Progenitor cell of endocrine pancreas (in vitro differentiated cells): ENCODE results near the genes FRA10AC1 and TBC1D12.

DNA sequence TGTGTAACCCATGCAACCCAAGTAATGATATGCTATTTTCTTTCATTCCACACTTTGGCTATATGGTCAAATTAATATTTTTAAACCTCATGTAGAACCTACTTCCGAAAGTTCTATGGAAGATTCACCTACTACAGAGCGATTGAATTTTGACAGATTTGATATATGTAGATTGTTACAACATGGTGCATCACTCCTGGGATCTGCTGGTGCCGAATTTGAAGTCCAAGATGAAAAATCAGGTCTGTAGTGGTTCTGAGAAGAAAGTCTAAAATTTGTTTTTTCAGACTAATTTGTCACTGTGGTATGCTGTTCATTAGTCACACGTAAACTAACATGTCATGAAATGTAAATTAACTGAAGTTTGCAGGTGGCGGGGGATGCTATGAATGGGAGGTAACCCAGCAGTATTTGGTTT lies 18.8 kb downstream of the BTAF1 start:
- PRO-cap: no peak

GRCh38 chr10:92927864-92928683 lies 79.8 kb downstream of the EXOC6 start:
- PRO-cap: no peak

GRCh38 chr10:93220628-93221154 lies 147.0 kb downstream of the CYP26A1 start:
- PRO-cap: no peak

- PRO-cap: no peak
Observed at GRCh38 chr10:93393160-93393801, 88.9 kb downstream of the MYOF start.

- PRO-cap: no peak
Observed at GRCh38 chr10:93567867-93568342, 1.4 kb downstream of the FFAR4 start.

- PRO-cap: no peak
Observed at GRCh38 chr10:93578893-93579275, 12.4 kb downstream of the FFAR4 start.

- PRO-cap: no peak
Observed at GRCh38 chr10:93595462-93596400, 5.3 kb downstream of the RBP4 start.

DNA sequence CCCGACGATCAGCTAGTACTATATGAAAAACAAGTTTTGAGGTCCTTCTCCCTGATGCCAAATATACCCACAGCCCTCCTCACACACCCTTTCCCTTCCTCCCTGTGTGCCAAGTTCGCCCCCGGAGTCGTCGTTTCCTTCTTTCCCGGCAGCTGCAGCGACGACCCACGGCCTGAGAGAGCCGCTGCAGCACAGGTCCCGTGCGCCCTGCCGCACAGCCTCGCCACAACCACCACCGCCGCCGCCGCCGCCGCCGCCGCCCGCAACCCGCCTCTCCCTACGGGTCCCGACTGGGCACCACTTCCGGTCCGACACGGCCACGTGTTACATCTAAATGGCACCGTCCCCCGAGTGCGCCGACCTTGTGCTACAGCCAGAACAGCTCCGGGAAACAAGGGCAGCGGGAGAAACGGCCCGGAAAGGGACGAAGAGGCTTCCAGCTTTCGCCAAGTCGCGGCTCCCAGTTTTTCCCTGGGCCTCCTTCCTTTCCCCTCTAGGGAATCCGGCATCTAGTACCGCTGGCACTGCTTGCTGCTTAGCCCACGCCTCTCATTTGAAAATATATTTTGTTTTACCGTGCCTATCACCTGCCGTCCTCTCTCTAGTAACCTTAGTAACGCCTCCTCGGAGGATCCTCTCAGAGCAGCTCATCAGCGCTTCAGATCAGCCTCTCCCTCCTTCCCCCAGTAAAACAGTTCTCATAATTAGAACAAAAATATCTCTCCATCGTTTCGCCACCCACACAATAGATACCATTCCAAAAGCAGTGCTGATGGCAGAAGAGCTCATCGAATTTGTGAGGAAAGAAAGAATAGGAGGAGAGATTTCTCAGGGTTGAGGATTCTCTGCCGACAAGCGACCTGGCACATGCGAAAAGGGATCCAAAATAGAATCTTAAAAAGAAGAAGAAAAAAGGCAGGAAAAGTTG lies at the start of gene FRA10AC1:
TSS of gene FRA10AC1 (minus strand) at position 305 of the 928 bp plus-strand sequence.
- PRO-cap: bidirectional peak, plus-strand start at position 463 of the sequence, minus-strand start at position 249 of the sequence; unidirectional peak, minus-strand start at position 688 of the sequence

GRCh38 chr10:93751813-93752297 lies 5.9 kb upstream of the LGI1 start:
- PRO-cap: no peak

GRCh38 chr10:93845766-93846171 lies 48.0 kb upstream of the SLC35G1 start:
- PRO-cap: no peak

- PRO-cap: no peak
Observed at GRCh38 chr10:93907430-93908017, 13.7 kb downstream of the SLC35G1 start.

- PRO-cap: bidirectional peak, plus-strand start at chr10:94007459, minus-strand start at chr10:94007319
Observed at GRCh38 chr10:94006575-94007635, 13.2 kb downstream of the PLCE1 start.

DNA sequence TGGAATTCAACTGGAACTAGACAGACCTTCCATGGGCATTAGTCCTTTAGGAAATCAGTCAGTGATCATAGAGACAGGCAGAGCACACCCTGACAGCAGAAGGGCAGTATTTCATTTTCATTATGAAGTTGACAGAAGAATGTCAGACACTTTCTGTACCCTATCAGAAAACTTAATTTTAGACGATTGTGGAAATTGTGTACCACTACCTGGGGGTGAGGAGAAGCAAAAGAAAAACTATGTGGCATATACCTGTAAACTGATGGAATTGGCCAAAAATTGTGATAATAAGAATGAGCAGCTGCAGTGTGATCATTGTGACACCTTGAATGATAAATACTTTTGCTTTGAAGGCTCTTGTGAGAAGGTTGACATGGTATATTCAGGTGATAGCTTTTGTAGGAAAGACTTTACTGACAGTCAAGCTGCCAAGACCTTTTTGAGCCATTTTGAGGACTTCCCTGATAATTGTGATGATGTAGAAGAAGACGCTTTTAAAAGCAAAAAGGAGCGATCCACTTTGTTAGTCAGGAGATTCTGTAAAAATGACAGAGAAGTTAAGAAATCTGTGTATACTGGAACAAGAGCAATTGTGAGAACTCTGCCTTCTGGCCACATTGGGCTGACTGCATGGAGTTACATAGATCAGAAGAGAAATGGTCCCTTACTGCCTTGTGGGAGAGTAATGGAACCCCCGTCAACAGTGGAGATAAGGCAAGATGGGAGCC lies 37.9 kb downstream of the PLCE1 start:
- PRO-cap: no peak

GRCh38 chr10:94088631-94089384 lies 95.1 kb downstream of the PLCE1 start:
- PRO-cap: no peak

DNA sequence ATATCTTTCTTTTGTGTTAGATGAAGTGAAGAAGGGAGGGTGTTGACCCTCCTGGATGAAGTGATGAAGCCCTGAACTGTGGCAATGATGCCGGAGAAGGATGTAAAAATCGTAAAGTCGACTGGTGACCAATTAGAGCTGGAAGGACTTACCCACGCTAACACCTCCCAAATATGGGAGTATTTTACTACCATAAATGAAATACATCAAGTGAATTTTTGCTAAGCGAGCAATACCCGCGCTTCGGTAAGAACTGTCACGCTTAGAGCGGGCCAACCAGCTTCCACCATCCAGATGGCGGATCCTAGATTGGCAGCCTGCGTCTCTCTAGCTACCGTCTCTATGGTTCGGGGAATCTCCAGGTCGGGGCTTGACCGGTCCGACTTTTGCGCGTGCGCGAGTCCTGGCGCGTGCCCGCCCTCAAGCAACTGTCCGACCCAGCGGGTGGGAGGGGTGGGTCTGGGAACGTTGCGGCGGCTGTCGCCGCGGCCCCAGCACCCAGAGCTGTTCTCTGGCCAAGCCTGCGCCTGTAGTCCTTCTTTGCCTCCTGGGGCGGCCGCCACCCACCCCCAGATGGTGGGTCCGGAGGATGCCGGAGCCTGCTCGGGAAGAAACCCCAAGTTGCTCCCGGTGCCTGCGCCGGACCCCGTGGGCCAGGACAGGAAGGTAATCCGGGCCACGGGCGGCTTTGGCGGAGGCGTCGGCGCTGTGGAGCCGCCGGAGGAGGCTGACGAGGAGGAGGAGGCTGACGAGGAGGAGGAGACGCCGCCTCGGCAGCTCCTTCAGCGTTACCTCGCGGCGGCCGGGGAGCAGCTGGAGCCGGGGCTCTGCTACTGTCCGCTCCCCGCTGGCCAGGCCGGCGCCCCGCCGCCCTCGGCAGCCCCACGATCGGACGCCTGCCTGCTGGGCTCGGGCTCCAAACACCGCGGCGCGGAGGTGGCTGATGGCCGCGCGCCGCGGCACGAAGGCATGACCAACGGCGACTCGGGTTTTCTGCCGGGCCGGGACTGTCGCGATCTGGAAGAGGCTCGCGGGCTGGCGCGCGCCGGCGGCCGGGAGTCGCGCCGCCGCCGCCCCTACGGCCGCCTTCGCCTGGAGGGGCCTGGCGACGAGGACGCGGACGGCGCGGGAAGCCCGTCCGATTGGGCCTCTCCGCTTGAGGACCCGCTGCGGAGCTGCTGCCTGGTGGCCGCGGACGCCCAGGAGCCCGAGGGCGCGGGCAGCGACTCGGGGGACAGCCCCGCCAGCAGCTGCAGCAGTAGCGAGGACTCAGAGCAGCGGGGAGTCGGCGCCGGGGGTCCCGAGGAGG lies at the start of gene TBC1D12:
TSS of gene TBC1D12 (plus strand) at position 501 of the 1,309 bp plus-strand sequence.
- PRO-cap: bidirectional peak, plus-strand start at position 779 of the sequence, minus-strand start at position 710 of the sequence; bidirectional peak, plus-strand start at position 1,255 of the sequence, minus-strand start outside the sequence

GRCh38 chr10:94687648-94687926 lies 4.1 kb downstream of the CYP2C18 start:
- PRO-cap: no peak

DNA sequence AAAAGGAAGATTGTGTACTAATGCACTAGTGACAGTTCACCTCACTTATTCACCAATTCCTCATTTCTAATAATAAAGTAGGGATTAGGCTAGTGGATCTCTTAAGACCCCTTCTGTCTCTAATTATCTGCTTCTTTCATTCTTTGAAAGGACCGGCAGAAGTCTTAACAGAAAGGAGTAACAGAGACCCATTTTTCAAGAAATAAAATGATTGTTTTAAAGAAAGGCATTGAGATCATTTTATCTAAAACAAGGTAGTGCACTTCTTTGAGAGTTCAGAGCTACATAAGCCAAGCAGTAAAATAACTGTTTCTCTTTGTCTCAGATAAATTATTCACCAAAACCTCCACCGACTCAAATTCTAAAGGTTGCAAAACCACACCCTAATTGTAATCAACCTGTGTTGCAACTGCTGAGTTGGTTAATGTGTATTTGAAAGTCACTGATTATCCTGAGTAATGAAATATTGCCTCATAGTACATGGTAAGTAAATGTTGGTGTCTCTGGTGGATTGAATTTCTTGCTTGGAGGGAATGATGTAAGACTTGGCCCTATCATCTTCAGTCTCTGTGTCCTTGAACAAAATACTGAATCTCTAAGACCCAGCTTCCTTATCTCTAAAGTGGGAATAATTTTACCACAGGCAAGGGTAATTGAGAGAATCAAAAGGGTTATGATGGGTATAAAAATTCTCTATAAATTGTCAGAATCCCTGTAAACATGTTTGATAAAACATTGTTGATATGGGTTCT lies 35.9 kb upstream of the CYP2C9 start:
- PRO-cap: no peak

DNA sequence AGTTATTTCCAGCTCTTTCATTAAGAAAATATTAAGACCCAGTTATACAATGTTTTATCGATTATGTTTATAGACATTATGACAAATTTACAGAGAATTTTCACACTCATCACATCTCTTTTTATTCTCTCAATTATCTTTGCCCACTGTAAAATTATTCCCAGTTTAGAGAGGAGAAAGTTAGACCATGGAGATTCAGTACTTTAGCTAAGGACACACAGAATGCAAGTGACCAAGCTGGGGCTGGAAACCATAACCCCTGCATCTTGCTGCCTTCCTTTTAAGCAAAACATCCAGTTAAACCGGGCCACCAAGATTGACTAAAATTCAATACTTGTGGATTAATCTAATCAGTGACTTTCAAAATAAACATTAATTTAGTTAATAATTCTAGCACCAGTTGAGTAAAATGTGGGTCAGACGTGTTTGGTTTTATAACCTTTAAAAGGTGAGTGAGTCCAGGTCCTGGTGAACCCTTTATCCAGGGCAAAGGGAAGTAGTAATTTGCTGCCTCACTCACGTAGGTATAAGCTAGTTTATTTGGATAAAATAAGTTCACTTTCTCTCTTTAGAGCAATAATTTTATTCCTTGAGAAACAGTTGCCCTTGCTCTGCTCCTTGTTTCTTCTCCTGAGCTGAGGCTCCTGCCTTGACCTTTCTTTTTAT lies 1.9 kb upstream of the CYP2C8 start:
- PRO-cap: no peak

DNA sequence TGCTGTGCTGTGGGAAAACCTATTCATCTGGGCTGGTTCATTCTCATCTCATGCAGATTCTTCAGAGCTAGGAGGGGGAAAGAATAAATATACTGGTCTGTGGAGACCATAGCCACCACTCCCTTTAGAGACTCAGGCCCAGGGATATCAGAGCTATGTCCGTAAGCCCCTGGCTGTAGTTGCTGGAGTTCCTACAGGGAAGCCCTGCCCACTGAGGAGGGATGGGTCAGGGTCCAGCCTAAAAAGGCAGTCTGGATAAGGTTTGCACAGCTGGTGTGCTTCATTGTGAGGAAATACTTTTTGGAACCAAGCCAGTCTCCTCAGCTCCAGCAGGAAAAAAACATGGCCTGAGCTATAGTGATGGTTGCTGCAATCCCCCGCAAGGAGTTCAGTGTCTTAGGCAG lies 52.5 kb upstream of the CYP2C8 start:
- PRO-cap: no peak

- PRO-cap: no peak
Observed at GRCh38 chr10:95297375-95297841, 6.6 kb upstream of the PDLIM1 start.